LHCN-M2 (cell line): ENCODE measurements around a stretch of chr9.

GRCh38 chr9:83061679-83061935, 1.3 kb downstream of the RASEF start:
- RAMPAGE, long total RNA: no peak

DNA sequence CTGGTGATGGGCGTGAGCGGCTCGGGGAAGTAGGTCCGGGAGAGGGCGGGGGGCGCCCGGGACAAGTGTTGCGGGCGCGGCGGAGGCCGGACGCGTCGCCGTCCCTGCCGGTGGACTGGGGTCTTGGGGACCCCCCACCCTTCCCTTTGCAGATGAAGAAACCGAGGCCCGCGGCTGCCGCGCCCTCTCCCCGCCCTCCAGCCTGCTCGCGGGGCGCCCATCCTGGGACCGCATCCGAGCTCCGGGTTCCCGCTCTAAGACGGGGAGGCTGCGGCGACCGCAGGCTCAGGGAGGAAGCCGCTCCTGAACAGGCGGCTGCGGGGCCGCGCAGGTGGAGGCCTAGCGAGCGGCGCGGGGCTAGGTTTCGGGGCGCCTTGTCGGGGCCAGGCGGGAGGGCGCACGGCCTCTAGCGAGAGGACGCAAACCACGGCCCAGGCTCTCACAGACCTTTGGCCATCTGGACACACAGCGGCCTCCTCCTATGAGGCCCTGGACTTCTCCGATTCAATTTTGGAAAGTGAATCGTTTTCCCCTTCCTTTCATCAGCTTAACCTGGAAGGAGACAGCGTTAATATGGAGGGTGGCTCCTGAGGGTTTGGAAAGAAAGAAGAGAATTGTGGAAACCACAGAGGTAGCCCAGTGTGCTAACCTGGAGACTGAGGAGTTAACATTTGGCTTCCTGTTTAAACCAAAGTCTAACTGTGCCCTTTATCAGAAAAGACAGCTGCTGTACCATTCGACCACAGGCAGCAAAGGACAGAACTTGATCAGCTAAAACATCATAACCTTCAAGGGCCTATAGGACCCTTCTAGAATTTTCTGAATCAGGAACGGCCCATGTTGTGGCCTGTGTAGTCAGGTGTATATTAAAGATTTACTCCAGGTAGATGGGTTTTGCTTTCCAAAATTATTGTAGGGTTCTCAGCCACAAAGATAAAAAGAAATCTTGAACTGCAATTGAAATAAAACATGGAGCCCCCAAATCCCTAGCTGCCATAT, 549 bp downstream of the IDNK start:
- RAMPAGE, long total RNA: no peak

DNA sequence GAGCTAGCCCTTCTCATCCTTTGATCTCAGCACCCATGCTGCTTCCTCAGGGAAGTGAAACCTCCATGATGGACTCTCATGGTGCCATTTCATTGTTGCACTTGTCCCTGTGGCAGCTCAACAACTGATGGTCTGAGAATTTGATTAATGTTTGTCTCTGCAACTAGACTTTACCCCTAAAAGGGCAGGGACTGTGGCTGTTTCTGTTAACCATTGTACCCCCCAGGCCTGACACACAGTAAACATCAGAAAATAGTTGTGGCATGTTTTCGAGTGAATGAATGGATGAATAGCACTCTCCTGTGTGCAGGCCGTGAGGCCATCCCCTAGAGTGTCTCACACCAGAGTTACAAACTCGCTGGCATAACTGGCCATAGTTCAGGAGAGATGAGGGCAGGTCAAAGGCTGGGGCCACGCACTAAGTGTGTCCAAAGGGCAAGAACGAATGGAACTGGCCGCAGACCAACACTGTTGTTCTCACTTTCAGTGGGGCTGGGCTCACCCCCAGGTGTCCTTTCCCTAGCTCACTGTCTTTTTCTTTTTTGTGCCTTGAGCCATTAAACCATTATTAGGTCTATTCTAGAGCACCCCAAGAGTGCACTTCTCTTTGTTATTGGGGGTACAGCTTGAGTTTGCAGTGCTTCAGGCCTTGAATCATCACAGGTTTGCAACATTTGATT, 6.8 kb downstream of the IDNK start:
- RAMPAGE, long total RNA: no peak

DNA sequence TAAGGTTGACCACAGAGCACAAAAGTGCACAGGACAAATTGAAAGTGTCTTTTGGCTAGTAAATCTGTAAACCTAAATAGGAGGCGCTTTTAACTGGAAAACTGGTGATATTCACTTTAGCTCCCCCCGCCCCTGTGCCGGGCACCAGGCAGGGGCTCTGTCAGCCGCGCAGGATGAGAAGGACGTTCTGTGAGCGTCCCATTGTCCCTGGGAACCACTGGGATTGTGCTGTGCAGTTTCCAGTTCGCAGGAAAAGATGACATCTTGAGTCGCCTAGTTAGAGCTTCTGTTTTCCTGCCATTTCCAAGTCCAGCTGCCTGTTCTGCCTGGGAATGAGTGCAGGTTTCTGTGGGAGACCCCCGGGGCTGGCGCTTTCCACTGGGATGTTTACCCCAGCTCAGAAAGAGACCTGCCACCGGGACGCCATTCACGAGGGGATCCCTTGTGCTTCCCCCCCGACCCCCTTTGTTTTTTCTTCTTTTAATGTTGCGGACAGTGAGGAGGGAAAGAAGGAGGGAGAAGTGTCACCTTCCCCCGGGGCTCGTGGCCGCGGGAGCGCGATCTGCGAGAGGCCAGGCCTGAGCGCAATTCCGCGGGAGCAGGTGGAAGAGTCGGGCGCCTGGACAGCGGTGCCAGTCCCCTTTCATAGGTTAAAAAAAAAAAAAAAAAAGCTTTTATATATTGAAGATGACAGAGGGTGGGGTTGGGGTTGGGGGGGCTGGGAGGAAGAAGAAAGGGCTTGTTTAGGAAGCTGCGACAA, 121.5 kb downstream of the RMI1 start:
- RAMPAGE, long total RNA: no peak

GRCh38 chr9:84140413-84140884, 159.8 kb downstream of the RMI1 start:
- RAMPAGE, long total RNA: no peak

GRCh38 chr9:84254876-84255300, 85.7 kb downstream of the SLC28A3 start:
- RAMPAGE, long total RNA: no peak

GRCh38 chr9:84339813-84340409, 647 bp downstream of the SLC28A3 start:
- RAMPAGE, long total RNA: no peak

GRCh38 chr9:84368213-84368871, 27.8 kb upstream of the SLC28A3 start:
- RAMPAGE, long total RNA: no peak

- RAMPAGE, long total RNA: no peak
Measured at GRCh38 chr9:84535870-84536309, 133.6 kb upstream of the NTRK2 start.

DNA sequence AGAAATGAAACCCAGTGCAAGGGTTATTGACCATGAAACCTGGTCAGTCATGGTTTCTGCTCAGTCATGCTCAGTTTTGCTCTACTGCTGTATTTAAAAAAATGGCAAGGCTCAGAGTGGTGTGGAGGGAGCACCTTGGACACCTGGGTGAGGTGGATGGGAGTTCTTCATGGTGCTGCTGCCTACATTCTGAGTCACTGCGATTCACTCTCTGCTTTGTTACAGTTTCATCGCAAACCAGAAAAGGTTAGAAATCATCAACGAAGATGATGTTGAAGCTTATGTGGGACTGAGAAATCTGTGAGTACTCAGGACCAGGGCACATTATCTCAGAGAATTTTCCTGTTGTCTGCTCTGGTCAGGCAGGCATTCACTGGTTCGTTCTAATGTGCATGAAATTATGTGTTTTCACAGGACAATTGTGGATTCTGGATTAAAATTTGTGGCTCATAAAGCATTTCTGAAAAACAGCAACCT, 32.4 kb downstream of the NTRK2 start:
- RAMPAGE, long total RNA: no peak

- RAMPAGE, long total RNA: no peak
Measured at GRCh38 chr9:84711855-84712607, 42.5 kb downstream of the NTRK2 start.

- RAMPAGE, long total RNA: no peak
Measured at GRCh38 chr9:84858269-84858704, 188.8 kb downstream of the NTRK2 start.

DNA sequence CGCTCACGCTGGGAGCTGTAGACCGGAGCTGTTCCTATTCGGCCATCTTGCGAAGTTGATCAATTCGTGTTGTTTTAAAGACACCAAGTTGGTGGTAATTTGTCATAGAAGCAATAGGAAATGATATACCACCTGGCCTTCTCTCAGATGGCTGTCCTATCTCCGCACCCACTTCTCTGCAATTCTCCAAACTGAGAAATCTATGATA, 408.0 kb downstream of the NTRK2 start:
- RAMPAGE, long total RNA: no peak

DNA sequence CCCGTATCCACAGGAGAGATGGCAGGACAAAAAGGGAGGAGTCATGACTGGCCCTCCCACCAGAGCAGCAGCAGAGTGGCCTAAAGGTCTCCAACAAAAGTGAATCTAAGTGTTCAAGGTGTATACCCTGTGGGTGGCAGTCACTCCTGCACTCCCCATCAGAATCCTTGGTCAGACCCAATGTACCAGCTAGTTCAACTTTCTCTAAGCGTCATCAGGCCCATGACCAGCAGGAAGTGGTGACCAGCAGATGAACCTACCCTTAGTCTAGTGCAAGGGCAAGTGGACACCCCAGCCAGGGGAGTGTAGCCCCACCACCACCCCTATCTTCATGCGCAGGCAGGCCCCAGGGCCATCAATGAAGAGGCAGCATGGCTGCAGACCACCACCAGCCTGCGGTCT, 213.2 kb downstream of the AGTPBP1 start:
- RAMPAGE, long total RNA: no peak

GRCh38 chr9:86025483-86026244, 73.7 kb downstream of the GOLM1 start:
- RAMPAGE, long total RNA: no peak

GRCh38 chr9:86079006-86079407, 20.4 kb downstream of the GOLM1 start:
- RAMPAGE, long total RNA: no peak

DNA sequence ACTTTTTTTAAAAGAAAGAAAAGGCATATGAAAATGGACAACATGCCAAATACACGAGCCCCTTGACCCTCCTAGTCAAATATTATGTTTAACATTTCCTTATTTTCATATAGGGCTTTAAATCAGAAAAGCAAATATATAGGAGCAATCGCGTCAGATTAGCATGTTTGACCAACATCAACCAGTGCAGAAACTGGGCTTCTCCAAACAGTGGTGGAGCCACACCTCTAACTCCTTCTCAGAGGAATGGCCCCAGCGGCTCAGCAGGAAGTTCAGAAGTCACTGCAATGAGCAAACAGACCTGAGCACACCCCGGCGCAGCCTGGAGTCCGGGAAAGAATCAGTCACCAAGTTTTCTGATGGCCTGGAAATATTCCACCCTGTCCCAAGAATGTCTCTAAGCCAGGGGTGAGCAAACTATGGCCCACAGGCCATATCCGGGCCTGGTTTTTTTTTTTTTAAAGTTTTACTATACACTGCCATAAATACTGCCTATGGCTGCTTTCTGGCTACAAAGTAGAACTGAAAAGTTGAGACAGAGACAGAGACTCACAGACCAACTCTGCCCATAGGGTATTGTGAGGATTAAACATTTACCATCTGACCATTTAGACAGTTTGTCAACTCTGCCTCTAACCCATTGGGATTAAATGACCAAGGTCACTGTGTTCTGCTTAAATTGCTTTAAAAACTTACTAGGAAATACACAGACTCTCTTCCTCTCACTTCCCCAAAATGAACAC, 5.5 kb downstream of the GOLM1 start:
- RAMPAGE, long total RNA: no peak

DNA sequence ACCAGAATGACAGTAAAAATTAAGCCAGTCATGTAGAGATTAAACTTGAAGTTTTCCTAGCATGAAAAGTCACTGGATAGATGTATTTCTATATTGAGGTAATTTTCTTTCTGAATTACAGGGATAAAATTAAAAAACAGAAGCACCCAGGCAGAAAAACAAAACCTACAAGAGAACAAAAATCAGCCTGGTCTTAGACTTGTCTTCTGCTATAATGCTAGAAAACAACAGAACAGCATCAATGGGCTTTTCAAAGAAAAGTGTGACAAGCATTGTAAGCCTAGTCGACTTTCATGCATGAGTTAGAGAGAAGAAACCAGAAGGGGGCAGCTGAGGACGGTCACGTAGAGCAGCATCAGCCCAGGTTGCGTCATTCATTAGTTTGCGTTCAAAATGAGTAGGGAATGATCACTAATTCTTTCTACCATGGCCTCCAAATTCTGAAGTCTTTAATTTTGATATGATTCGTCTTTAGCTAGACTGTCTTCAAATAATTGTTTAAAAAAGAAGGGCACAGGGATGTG, 4.6 kb upstream of the ISCA1 start:
- RAMPAGE, long total RNA: no peak

- RAMPAGE, long total RNA: no peak
Measured at GRCh38 chr9:86434382-86434896, 80.2 kb upstream of the TUT7 start.

DNA sequence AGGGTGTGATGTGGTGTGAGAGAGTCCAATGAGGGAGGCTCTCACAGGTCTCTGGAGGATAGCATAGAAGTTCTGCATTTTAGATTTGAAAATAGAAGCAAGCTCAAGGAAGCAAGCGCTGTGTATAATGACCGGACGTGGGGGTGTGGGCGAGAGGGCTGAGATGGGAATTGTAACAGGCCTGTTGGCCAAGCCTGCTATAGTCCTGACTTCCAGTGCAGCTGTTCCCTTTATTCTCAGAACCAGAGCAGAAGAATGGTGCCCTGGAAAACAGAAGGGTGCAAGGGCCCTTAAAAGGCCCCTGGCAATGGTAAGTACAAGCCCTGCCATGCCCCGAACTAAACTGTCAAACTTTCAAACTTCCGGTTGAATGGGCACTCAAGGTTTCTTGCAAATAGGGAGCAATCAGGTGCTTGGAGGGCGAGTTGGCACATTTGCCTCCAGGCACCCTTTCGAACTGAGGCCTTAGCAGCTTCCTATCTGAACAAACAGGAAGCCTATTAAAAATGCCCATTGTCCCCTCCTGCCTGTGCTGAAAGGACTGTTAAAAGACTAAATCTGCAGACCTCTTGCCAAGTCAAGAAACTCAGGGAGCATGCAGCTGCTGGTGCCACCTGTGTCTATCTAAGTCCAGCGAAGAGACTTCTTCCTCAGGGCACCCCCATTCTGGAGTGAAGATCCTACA, 222.1 kb upstream of the TUT7 start:
- RAMPAGE, long total RNA: no peak